ENCODE measurements around the gene LYPD6B.

DNA sequence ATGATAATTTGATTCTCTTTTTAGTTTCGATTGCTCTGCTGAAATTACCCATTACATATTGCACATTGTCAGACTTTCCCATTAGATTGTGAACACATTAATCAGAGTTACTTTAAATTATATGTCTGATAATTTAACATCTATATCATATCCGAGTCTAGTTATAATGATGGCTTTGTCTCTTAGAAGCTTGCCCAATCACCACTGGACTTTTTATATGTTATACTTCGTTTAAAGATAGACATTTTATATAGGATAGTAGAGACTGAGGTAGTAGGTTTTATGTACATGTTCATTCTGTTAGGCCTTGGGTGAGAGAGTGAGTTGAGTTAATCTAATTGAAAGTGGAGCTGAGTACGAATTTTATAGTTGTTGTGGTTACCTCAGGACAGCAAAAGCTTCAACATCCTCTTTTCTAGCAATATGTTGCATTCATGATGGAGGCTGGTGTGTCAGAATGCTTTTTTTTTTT lies 895.9 kb upstream of the ZEB2 start:
- RRBS: no CpG with 5 or more reads among the region's 4 CpGs
CAGE:
- cytosol, long polyA plus RNA: no peak
- long polyA plus RNA: no peak
- nucleus, long polyA plus RNA: no peak

- RRBS: no CpG with 5 or more reads among the region's 2 CpGs
CAGE:
- cytosol, long polyA plus RNA: no peak
- long polyA plus RNA: no peak
- nucleus, long polyA plus RNA: no peak
Measured at GRCh38 chr2:145800288-145800830, 1280.4 kb upstream of the ZEB2 start.

GRCh38 chr2:148102162-148102786 lies 81.4 kb downstream of the MBD5 start:
- RRBS: no CpG with 5 or more reads among the region's 3 CpGs
CAGE:
- cytosol, long polyA plus RNA: no peak
- long polyA plus RNA: no peak
- nucleus, long polyA plus RNA: no peak

GRCh38 chr2:148263723-148264295 lies 242.9 kb downstream of the MBD5 start:
- RRBS: no CpG with 5 or more reads among the region's 2 CpGs
CAGE:
- cytosol, long polyA plus RNA: no peak
- long polyA plus RNA: no peak
- nucleus, long polyA plus RNA: no peak

GRCh38 chr2:148545323-148545979 lies 99.1 kb upstream of the EPC2 start:
- RRBS: no CpG with 5 or more reads among the region's 8 CpGs
CAGE:
- cytosol, long polyA plus RNA: no peak
- long polyA plus RNA: no peak
- nucleus, long polyA plus RNA: no peak

DNA sequence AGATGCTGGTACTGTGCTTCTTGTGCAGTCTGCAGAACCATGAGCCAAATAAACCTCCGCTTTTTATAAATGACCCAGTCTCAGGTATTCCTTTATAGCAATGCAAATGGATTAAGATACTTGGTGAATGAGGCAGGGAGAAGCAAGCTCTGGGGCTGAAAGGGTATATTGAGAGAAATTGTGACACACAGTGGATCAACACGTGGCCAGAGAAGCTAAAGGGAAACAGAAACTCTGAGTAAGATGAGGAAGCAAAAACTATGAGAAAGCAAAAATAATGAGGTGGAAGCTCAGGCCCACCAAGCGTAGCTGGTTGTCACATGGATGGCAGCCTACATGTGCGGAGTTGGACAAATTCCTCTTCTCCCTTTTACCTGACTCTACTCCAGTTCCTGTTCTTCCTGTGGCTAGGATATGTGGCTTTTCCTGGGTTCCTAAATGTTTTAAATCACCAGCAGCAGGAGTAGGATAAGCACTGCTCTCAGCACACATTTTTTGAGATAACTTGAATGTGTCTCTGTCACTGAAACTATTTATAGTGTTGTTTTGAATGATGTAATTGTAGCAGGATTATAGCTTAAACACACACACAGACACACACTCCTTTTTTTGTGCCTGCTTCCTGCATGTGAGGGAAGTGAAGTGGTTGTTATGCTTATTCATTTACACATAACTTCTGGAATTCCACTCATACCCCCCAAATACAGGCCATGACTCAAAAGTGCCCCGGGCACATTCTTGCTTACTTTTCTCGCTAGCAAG lies 30.1 kb upstream of the EPC2 start:
- RRBS: no CpG with 5 or more reads among the region's 6 CpGs
CAGE:
- cytosol, long polyA plus RNA: no peak
- long polyA plus RNA: no peak
- nucleus, long polyA plus RNA: no peak

GRCh38 chr2:148642766-148643454 lies 1.6 kb upstream of the EPC2 start:
- RRBS: no CpG with 5 or more reads among the region's 4 CpGs
CAGE:
- cytosol, long polyA plus RNA: no peak
- long polyA plus RNA: no peak
- nucleus, long polyA plus RNA: no peak

- RRBS: no CpG with 5 or more reads among the region's 9 CpGs
CAGE:
- cytosol, long polyA plus RNA: no peak
- long polyA plus RNA: no peak
- nucleus, long polyA plus RNA: no peak
Measured at GRCh38 chr2:148645981-148646351, 1.4 kb downstream of the EPC2 start.

GRCh38 chr2:148926302-148927671 lies 51.8 kb downstream of the KIF5C start:
- RRBS: 92% methylated on average over 3 of the region's 46 CpGs
CAGE:
- cytosol, long polyA plus RNA: no peak
- long polyA plus RNA: no peak
- nucleus, long polyA plus RNA: no peak

DNA sequence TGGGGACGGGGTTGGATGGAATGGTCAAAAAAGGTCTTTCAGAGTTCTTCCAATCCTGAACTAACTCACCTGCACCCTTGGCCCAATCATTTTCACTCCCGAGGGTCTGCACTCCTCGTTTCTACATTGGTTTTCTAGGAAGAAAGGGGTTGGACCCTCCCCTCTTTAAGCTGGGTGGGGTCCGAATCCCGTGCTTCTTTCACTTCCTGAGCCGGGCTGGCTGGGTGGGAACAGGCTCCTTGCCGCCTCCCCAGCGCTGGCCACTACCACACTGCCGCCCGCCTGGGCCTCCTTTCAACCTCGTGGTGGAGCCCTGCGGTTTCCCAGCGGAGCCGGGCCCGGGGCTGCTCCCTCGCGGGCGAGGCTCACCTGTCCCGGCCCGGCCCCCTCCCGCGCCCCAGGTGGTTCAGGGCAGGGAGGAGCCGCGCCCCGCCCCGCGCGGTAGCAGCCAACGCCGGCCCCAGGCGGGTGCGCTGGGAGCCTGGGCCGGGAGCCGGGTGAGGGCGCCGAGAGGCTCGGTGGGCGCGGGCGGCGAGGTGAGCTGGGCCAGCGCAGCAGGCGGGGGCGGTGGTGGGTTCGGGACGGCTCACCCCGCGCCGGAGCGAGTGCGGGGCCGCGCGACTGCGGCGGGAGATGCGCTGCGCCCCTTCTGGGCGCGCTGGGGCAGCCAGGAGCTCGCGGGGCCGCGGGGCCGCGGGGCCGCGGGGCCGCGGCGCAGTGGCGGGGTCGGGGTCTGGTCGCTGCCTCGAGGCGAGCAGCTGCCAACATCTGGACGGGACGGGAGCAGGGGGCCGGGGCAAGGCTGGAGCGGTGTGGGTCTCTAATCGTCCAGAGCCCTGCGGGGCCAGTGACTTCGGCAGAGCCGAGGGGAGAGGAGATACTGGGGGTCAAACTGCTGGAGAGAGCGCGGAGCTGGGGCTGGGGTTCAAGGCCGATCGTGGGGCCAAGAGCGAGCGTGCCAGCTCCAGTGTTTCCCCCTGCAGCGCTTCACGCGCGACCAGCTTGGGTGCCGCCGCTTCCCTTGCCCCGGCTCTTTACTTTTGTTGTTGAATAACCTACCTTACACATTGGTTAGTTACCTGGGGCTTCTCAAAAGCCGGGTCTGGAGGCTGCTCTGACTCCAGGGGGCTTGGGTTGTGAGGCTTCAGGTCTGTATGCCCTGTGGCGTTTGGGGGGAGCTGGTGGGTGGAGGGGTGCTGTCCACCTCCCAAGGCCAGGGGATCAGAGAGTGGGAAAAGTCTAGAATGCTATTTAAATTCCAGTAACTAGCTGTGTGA lies at the start of gene LYPD6B:
Gene LYPD6B, plus strand, starts transcription at position 434 of the 1,277 bp plus-strand sequence.
- RRBS: 2% methylated on average over 27 of the region's 99 CpGs
CAGE:
- cytosol, long polyA plus RNA: no peak
- long polyA plus RNA: no peak
- nucleus, long polyA plus RNA: no peak

- RRBS: no CpG with 5 or more reads among the region's 3 CpGs
CAGE:
- cytosol, long polyA plus RNA: no peak
- long polyA plus RNA: no peak
- nucleus, long polyA plus RNA: no peak
Measured at GRCh38 chr2:149166955-149167491, 128.5 kb downstream of the LYPD6B start.

DNA sequence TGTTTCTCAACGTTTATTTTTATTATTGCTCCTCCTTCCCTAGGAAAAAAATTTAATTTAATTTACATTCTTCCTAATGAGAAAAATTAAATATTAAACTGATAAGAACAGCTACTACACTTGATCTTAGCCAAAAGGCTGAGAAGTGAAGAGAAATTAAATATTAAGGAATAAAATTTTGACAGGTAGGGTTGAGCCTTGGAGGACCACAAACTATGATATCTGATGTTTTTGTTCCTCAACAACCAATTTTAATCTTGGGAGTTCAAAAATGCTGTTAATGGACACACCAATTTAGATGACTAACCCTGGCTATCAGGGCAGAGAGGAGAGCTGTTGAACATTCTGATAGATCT lies 35.2 kb downstream of the LYPD6 start:
- RRBS: no CpG with 5 or more reads among the region's 1 CpG
CAGE:
- cytosol, long polyA plus RNA: no peak
- long polyA plus RNA: no peak
- nucleus, long polyA plus RNA: no peak

DNA sequence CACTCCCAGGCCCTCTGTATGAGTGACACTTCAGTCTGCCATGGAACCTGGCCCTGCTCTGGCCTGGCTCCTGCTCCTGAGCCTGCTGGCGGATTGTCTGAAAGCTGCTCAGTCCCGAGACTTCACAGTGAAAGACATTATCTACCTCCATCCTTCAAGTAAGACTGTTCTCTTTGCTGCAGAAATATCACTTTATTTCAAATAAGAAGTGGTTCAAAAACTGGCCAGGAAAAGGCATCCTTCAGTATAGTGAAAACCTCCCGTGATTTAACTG lies 107.2 kb downstream of the LYPD6 start:
- RRBS: no CpG with 5 or more reads among the region's 3 CpGs
CAGE:
- cytosol, long polyA plus RNA: no peak
- long polyA plus RNA: no peak
- nucleus, long polyA plus RNA: no peak

GRCh38 chr2:150168784-150169567 lies 318.5 kb downstream of the RND3 start:
CAGE:
- cytosol, long polyA plus RNA: no peak
- long polyA plus RNA: no peak
- nucleus, long polyA plus RNA: no peak

DNA sequence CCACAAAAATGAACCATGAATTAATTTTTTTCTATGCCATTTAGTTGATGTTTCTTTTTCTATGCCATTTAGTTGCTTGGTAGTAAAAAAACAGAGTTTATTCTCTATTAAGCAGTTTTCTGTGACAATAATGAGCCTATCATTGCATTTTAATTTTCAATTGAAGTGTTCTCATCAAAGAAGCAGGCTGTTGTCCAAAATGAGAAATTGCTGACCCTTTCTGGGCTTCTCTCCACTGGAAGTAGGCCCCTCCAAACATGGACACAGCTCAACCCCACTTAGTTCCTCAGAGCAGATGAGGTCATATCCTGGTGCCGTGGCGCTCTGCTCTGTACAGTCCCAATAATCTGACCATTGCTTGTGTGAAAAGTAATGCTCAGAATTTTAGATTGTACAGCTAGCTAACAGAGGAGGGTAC lies 156.6 kb upstream of the RND3 start:
- RRBS: no CpG with 5 or more reads among the region's 2 CpGs
CAGE:
- cytosol, long polyA plus RNA: no peak
- long polyA plus RNA: no peak
- nucleus, long polyA plus RNA: no peak

DNA sequence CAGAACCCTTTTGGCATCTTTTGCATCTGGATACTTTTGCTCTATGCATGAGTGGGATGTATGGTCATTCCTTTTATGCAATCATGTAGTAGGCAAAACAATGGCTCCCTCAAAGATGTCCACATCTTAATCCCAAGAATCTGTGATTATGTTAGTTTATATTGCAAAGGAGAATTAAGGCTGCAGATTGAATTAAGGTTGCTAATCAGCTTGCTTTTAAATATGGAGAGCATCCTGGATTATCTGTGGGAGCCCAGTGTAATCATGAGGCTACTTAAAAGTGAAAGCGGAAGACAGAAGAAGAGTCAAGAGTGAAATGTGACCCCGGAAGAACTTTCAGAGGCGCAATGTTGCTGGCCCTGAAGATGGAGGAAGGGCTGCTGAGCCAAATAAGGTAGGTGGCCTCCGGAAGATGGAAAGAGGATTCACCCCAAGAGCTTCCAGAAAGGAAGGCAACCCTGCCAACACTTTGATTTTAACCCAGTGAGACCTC lies 1.4 kb downstream of the NMI start:
- RRBS: 94% methylated on average over 3 of the region's 4 CpGs
CAGE:
- cytosol, long polyA plus RNA: no peak
- long polyA plus RNA: no peak
- nucleus, long polyA plus RNA: no peak

DNA sequence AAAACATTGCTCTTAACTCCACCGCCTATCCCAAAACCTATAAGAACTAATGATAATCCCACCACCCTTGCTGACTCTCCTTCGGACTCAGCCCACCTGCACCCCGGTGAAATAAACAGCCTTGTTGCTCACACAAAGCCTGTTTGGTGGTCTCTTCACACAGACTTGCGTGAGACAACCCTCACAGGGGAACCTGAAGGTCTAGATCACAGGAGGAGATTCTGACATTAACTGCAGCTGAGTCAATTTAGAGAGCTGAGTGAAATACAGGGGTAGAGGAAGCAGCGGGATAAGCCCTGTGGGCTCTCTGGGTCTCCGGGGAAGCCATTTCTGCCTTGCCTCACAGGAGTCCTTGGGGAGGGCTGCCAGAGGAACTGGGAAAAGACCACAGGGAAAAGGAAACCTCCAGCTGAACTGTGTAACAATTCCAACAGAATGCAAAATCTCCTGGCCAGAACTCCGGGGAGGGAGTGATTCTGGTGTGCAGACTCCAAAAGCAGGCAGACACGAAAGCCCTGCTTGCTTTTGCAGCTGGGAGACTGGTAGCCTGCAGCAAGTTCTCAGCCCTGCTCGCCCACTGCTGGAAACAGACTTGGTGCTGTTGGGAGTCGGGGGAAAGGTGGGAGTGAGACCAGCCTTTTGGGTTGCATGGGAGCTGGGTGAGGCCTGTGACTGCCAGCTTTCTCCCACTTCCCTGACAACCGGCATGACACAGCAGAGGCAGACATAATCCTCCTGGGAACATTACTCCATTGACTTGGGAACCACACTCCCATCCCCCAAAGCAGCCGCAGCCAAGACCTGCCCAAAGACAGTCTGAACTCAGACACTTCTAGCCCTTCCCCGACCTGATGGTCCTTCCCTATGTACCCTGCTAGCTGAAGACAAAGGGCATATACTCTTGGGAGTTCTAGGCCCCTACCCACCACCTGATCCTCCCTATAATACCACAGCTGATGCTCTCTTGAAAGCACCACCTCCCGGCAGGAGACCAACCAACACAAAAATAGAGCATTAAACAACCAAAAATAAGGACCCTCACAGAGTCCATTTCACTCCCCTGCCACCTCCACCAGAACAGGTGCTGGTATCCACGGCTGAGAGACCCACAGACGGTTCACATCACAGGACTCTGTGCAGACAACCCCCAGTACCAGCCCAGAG lies 26.0 kb upstream of the NMI start:
- RRBS: no CpG with 5 or more reads among the region's 16 CpGs
CAGE:
- cytosol, long polyA plus RNA: no peak
- long polyA plus RNA: no peak
- nucleus, long polyA plus RNA: no peak

DNA sequence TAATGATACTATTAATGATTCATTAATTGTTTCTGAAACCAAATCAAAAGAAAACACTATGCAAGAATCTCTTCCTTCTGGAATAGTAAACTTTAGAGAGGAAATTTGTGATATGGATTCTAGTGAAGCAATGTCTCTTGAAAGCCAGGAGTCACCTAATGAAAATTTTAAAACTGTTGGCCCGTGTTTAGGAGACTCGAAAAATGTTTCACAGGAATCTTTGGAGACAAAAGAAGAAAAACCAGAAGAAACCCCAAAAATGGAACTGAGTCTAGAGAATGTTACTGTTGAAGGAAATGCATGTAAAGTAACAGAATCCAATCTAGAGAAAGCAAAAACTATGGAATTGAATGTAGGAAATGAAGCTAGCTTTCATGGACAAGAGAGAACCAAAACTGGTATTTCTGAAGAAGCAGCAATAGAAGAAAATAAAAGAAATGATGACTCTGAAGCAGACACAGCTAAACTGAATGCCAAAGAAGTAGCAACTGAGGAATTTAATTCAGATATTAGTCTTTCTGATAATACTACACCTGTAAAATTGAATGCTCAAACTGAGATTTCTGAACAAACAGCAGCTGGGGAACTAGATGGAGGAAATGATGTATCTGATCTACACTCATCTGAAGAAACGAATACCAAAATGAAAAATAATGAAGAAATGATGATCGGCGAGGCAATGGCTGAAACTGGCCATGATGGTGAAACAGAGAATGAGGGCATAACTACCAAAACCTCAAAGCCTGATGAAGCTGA lies 55.4 kb downstream of the RIF1 start:
- RRBS: no CpG with 5 or more reads among the region's 5 CpGs
CAGE:
- cytosol, long polyA plus RNA: no peak
- long polyA plus RNA: no peak
- nucleus, long polyA plus RNA: no peak

DNA sequence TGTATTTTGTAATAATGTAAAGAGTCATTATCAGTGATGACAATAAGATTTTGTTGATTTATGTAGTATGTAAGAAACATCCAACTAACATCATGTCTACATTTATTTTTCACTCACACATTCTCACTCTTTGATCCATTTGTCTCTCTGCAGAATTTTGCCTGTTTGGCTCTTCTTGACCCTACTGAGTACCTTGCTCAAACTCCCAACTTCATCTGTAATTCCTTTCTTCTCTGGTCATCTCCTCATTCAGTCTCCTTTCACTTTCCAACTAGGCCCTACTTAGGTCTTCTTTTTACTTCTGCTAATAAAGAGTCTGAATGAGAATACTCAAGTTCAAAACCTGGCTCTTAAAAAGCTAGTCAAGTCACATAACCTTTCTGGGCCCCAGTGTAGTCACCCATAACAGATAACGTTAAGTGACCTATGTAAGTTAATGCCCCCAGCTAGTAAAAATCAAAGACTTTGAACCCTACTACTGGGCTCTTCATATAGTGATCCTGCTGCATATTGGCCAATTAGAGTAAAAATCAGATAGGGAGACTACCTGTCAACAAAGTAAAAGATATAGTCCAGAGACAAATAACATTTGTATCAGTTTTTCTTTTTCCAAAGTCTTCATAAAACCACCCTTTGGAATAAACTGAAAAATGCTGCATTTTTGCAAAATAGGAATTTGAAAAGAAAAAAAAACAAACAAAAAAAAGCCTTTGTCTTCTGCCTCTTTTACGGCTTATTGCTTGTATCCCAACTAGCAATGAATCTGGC lies 17.8 kb downstream of the ARL5A start:
- RRBS: no CpG with 5 or more reads among the region's 2 CpGs
CAGE:
- cytosol, long polyA plus RNA: no peak
- long polyA plus RNA: no peak
- nucleus, long polyA plus RNA: no peak

DNA sequence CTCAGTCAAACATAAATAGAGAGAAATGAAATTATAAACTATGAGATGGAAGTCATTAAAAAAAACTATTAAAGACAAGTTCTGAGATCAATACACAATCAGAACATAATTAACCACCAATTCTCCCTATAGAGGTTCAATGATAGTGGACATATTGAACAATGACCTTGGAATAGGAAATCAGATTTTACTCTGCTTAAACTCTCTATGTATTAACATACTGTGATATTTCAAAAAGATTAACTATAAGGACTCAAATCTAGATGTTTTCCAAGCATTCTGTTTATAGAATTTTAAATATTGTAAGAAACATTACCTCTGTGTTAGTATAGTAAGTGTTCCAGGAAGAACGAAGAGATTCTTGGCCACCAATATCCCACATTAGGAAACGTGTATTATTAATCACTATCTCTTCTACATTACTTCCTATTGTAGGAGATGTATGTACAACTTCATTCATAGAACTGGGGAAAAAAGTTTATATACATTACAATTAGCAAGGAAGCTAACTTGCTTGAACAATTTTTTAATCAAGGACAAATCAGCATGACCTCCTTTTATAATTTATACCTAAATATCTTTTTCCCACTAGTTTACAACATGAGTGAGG lies 14.3 kb downstream of the ARL5A start:
- RRBS: no CpG with 5 or more reads among the region's 2 CpGs
CAGE:
- cytosol, long polyA plus RNA: no peak
- long polyA plus RNA: no peak
- nucleus, long polyA plus RNA: no peak

All from H1 (cell line).